Subcutaneous adipose tissue (tissue), 3 donors: Measurements from ENCODE around the gene JMY.

DNA sequence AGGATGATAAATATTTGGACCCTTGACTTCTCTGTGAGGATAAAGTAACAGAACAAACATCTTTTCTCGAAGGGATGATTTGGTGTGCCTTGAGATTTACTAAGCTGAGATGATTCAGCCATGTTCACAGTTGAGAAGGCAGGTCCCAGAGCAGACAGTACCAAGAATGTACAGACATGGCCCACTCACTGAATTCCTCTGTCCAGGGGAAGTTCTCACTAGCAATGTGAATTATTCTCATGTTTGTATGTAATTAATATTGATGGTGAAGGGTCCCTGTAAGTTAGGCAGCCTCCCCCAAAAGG, 47.4 kb downstream of the LHFPL2 start:
- PRO-cap = no peak
- RAMPAGE, long total RNA, 3 experiments = no peak in any of the 3 experiments

DNA sequence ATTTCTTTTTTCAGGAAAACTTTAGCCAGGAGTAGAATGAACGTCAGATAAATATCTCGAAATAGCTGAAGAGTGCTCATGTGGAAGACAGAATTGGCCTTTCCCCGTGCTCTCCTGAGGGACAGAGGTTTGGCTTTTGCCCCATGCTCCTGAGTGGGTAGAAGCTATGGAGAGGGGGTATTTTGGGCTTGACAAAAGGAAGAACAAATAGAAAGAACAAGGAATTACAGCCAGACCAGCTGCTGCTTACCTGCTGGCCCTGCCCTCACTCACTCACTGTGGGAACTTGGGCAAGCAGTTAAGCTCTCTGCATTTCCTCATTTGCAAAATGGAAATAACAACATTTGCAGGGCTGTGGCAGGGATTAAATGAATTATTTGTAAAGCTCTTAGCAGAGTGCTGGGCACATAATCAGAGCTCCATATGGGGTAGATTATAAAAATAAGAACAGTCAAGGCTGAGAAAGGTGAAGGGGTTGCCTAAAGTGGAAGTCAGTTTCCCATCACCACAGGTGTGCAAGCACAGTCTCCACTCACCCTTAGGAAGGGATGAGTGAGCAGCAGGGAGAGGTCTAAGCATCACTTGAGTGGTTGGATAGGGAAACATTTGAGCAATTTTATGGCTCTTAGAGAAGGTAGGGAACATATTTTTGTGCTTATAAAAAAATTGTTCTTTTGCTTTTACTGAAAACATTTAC, 42.6 kb upstream of the LHFPL2 start:
- PRO-cap = no peak
- RAMPAGE, long total RNA, 3 experiments = no peak in any of the 3 experiments

- PRO-cap = no peak
- RAMPAGE, long total RNA, 3 experiments = no peak in any of the 3 experiments
Observed at GRCh38 chr5:78727732-78728562, 79.4 kb upstream of the LHFPL2 start.

GRCh38 chr5:79075729-79076470, 6.3 kb downstream of the BHMT2 start:
- PRO-cap = no peak
- RAMPAGE, long total RNA, 3 experiments = no peak in any of the 3 experiments

GRCh38 chr5:79235308-79236257, at the start of gene JMY:
Gene JMY, plus strand, starts transcription at chr5:79236131.
- PRO-cap = bidirectional peak, plus-strand start at chr5:79236131, minus-strand start at chr5:79235955
- RAMPAGE, long total RNA, 3 experiments = start-site peak on the minus strand in 1 of 3 experiments, at chr5:79235947-79236033 at its widest, 32 reads per replicate

GRCh38 chr5:79590467-79590739, 21.8 kb upstream of the TENT2 start:
- PRO-cap = no peak
- RAMPAGE, long total RNA, 3 experiments = no peak in any of the 3 experiments

DNA sequence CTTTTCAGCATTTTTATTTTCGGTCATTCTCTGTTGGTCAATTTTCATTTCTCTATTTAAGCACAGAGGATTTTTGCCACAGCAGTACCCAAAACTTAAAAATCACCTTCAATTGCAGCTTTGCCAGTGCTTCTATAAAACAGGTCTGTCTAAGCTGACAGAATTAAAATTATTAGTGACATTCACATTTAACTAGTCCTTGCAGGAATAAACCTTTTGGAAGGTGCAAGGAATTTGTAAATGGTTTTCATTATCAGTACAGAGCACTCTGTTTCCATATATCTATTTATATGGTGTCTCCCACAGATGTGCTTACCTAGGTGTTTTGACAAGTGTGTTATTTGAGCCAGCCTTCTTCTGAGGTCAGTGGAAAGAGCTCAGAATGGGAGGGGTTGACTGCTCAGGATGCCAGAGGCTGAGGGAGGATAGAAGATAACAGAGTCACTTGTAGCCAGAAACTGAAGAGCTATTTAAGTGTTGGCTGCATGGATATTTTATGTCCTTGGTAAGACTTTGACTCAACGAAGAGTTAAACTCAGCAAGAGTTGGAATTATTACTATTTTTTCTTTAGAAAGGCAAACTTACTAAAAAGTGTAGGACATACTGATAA, 4.9 kb downstream of the CMYA5 start:
- PRO-cap = no peak
- RAMPAGE, long total RNA, 3 experiments = no peak in any of the 3 experiments

DNA sequence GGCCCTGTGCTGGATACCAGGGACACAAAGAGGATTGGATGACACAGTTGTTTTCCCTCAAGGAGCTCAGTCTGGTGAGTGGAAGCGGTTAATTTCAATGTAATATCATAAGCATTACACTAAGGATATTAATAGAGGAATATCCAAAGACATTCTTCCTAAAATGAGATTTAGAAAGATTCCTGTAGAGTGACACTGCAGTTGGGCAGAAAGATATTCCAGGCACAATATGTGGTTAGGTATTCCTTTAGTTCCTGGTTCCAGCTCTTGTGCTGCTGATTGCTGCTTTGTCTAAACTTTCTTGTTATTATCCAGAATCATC, 6.0 kb downstream of the CMYA5 start:
- PRO-cap = no peak
- RAMPAGE, long total RNA, 3 experiments = no peak in any of the 3 experiments

DNA sequence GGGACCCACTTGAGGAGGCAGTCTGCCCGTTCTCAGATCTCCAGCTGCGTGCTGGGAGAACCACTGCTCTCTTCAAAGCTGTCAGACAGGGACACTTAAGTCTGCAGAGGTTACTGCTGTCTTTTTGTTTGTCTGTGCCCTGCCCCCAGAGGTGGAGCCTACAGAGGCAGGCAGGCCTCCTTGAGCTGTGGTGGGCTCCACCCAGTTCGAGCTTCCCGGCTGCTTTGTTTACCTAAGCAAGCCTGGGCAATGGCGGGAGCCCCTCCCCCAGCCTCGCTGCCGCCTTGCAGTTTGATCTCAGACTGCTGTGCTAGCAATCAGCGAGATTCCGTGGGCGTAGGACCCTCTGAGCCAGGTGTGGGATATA, 94.6 kb downstream of the CMYA5 start:
- PRO-cap = no peak
- RAMPAGE, long total RNA, 3 experiments = no peak in any of the 3 experiments

DNA sequence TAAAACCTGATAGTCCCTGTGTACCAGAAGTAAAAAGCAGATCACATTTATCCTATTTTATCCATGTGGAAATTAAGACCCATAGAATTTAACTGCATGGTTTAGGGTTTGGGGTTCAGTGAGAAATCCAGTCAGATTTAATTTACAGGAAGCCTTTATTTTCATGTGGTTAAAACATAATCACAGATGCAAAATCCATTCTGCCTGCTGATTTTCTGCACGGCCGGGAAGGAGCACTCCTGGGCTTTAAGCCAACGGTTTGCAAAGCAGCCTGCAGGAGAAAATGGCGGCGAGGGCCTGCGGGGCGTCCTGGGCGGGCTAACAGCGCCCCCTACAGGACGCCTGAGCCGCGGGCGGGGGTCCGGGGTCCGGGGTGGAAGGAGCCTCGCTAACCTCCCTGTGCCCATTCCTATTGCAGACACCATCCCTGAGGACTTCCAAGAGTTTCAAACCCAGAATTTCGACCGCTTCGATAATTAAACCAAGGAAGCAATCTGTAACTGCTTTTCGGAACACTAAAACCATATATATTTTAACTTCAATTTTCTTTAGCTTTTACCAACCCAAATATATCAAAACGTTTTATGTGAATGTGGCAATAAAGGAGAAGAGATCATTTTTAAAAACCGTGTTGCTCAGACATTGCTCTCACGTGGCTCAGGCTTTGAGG, 47.6 kb downstream of the THBS4 start:
- PRO-cap = no peak
- RAMPAGE, long total RNA, 3 experiments = no peak in any of the 3 experiments

DNA sequence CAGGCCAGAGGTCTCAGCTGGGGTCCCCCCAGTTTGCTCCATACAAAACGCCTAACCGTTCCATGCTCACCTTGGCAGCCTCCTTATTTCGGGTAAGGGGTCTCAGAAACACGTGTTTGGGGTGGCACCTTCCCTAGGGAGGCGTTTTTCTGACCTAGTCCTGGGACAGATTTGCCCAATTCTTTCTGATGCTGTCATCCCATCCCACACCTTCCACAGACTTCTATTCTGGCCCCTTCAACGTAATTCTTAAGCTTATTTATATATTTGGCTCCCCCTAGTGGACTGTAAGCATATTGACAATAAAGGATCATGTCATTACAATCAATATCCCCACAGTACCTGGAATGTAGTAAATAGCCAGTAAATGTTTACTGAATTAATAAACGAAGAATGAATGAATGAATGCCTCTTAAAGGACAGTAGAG, 48.3 kb downstream of the THBS4 start:
- PRO-cap = unidirectional peak, minus-strand start at position 233 of the sequence
- RAMPAGE, long total RNA, 3 experiments = no peak in any of the 3 experiments

- PRO-cap = no peak
- RAMPAGE, long total RNA, 3 experiments = no peak in any of the 3 experiments
Observed at GRCh38 chr5:80149925-80150449, 105.9 kb downstream of the SERINC5 start.

DNA sequence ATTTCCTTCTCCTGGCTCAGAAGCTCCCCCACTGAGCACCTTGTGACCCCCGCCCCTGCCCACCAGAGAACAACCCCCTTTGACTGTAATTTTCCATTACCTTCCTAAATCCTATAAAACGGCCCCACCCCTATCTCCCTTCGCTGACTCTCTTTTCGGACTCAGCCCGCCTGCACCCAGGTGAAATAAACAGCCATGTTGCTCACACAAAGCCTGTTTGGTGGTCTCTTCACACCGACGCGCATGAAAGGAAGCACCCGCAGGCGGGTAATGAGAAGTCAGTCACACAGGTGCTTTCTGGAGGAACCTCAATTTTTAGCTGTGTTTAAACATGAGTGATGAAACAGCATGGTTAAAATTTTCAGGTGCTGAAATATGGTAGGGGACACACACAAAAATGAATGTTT, 72.2 kb downstream of the SERINC5 start:
- PRO-cap = no peak
- RAMPAGE, long total RNA, 3 experiments = no peak in any of the 3 experiments

- PRO-cap = no peak
- RAMPAGE, long total RNA, 3 experiments = no peak in any of the 3 experiments
Observed at GRCh38 chr5:80191616-80193033, 63.7 kb downstream of the SERINC5 start.

DNA sequence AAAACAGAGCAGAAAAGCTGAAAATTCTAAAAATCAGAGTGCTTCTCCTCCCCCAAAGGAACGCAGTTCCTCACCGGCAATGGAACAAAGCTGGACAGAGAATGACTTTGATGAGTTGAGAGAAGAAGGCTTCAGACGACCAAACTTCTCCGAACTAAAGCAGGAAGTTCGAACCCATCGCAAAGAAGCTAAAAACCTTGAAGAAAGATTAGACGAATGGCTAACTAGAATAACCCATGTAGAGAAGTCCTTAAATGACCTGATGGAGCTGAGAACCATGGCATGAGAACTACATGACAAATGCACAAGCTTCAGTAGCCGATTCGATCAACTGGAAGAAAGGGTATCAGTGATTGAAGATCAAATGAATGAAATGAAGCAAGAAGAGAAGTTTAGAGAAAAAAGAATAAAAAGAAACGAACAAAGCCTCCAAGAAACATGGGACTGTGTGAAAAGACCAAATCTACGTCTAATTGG, 20.7 kb downstream of the ZFYVE16 start:
- PRO-cap = no peak
- RAMPAGE, long total RNA, 3 experiments = no peak in any of the 3 experiments

DNA sequence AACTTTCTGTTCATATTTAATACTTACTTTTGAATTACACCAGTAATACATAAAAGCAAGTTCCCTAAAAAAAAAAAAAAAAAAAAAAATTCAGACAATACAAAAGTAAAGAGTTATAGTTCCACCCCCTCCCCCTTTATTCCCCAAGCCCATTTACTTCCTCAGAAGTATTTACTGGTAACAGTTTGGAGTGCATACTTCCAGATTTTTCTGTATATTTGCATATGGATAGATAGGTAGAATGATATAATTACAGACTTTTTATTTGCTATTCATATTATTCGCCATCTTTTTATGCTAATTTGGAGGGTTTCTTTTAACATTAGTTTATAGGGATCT, 88.9 kb downstream of the RASGRF2 start:
- PRO-cap = no peak
- RAMPAGE, long total RNA, 3 experiments = no peak in any of the 3 experiments

GRCh38 chr5:81239763-81240028, 6.6 kb downstream of the CKMT2 start:
- PRO-cap = no peak
- RAMPAGE, long total RNA, 3 experiments = no peak in any of the 3 experiments

DNA sequence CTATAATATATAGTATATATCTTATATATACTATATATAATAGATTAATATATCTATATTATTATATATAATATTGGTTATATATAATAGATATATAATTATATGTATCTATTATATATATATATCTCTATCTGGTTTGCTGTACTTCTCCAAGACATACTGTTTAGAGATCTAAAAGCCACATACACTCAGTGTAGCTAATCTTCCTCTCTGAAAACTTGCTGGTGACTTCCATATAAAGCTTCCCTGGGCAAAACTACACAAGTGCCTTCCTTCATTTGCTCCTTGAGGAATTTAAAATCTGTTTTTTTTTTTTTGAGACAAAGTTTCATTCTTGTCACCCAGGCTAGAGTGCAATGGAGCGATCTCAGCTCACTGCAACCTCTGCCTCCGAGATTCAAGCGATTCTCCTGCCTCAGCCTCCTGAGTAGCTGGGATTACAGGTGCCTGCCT, 5.2 kb upstream of the ZCCHC9 start:
- PRO-cap = no peak
- RAMPAGE, long total RNA, 3 experiments = no peak in any of the 3 experiments

DNA sequence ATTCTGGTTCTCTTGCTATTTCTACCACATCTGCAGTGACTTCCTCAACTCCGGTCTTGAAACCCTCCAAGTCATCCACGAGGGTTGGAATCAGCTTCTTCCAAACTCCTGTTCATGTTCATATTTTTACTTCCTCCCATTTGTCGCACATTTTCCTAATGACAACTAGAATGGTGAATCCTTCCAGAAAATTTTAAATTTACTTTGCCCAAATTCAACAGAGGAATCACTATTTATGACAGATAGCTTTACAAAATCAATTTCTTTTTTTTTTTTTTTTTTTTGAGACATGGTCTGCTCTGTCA, 51.4 kb downstream of the SSBP2 start:
- PRO-cap = no peak
- RAMPAGE, long total RNA, 3 experiments = no peak in any of the 3 experiments

- PRO-cap = bidirectional peak, plus-strand start at chr5:81756391, minus-strand start at chr5:81756098
- RAMPAGE, long total RNA, 3 experiments = no peak in any of the 3 experiments
Observed at GRCh38 chr5:81755915-81756216, 5.0 kb upstream of the SSBP2 start.